Fallopian tube (tissue), 1 donor: ENCODE measurements around a stretch of chr2.

DNA sequence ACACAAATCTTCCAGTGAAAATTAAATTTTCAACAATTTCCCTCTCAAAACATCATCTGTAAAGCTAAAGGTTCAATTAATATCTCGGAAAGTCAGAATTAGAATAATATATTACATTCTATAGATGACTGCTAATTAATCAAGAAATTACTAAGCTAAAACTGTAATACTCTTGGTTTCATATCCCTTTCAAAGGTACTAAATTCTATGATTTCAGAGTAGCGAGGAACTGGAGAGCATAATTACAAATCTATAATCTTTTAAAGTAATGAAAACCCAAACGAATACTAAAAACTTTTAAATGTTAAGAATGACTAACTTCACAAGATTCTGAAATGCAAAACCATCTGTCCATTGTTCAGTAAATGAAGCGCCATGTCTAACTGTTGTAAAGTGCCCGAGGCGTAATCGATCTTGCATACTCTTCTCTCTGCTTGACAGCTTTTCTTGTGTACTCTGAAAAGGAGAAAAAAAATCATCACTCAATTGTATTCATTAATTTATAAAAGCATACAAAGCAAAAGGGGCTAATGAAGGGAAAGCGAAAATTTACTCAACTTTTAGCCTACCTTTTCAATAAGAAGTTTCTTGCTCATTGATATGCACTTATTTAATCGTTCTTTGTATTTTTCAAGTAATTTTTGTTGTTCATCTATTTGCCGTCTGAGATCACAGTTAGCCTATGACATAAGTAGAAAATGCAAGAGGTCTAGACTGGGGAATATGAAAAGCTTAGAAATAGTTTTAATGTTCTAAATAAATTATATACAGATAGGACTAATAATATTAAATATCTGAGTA lies 111.0 kb downstream of the TLK1 start:
- PRO-cap: no peak

DNA sequence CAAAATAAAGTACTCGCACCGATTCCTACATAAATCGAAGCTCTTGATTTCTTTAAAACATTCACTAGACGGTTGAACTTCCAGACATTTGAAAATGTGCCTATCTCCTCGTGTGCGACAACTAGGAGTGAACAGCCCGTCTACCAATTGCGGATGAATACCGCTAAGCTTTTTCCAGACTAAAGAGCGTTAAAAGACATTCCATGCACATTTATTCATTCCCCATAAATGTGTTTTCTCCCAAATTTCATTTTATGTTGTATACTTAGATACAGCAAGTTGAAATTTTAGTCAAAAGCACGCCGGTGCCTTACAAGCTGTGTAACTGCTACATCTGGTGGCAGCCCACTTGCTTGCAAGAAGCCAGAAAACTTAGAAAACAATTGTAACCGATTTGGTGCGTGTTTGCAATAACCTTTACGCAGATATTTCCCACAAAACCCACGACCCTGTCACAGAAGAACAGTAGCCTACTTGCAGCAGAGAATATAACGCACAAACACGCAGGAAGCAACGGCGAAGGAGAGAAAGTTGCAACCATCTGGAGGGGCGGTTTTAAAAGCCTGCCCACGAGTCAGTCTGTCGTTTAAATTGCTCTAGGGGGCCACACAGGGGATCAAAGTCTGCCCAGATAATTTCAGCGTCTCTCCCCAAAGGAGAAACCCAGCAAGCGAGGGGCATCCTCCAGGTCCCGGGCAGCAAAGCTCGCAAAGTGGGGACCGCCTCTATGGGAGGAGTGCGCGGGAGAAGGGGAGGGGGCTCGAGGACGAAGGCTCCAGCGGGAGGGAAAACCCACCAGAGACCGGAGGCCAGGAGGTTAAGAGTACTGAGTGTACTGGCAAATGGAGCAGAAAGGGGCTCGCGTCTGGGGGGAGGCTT lies 1.3 kb downstream of the TLK1 start:
- PRO-cap: unidirectional peak, plus-strand start at position 465 of the sequence; bidirectional peak, plus-strand start at position 798 of the sequence, minus-strand start at position 700 of the sequence

- PRO-cap: no peak
Measured at GRCh38 chr2:171430848-171431550, 2.8 kb downstream of the METTL8 start.

DNA sequence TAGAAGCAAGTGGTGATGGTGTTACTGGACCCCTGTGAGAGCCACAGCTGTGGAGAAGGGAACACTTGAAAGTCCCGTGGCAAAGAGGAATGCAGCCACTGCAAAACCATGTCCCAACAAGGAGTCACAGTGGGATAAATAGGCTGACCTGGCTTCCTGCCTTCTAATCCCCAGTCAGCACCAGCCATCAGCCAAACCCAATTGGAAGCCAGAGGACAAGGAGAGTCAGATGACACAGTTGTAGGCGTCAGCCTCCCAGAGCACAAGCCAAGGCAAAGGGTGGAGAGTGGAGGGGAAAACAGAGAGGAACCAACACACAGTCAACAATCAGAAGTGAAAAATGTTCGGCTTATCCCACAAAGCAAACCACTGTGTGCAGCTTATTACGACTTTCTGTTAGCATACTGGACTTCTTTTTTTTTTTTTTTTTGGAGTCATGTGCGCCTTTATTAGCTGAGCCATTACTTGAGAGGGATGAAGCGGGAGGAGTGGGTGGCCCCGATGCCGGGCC lies 5.4 kb upstream of the CYBRD1 start:
- PRO-cap: no peak

GRCh38 chr2:171521337-171521731 lies 940 bp upstream of the CYBRD1 start:
- PRO-cap: no peak

DNA sequence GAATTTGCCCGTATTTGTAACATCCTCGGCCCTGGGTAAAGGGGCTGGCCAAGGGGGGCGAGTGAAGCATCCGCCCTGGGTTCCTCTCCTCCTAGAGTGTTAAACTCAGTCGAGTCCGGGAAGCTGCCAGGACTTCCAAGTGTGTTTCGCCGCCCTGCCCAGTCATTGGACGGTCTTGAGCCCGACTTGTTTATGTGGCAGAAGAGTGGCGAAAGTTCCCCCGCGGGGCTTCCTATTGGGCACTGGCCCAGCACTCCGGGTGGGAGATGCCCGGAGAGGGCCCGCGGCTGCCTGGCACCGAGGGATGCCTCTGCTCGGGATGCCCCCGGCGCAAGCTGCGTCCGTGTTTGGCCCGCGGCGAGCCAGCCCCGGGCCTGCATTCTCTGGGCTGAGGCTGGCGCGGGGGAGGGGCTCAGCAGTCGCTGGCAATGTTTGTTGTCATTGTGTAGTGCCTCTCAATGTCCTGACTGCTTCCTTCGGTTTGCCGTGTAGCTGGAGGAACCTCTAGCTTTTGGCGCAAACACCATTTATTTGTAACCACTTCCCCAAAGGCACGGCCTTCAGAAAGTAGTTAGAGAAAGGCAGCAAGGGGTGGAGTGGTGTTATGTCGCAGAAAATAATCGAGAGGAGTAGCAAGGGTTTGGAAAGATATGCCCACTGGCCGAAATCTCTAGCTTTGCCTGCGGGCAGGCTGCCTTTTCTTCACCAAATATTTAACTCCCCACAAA lies 1.2 kb downstream of the CYBRD1 start:
- PRO-cap: bidirectional peak, plus-strand start at position 108 of the sequence, minus-strand start at position 93 of the sequence; bidirectional peak, plus-strand start at position 458 of the sequence, minus-strand start at position 385 of the sequence

DNA sequence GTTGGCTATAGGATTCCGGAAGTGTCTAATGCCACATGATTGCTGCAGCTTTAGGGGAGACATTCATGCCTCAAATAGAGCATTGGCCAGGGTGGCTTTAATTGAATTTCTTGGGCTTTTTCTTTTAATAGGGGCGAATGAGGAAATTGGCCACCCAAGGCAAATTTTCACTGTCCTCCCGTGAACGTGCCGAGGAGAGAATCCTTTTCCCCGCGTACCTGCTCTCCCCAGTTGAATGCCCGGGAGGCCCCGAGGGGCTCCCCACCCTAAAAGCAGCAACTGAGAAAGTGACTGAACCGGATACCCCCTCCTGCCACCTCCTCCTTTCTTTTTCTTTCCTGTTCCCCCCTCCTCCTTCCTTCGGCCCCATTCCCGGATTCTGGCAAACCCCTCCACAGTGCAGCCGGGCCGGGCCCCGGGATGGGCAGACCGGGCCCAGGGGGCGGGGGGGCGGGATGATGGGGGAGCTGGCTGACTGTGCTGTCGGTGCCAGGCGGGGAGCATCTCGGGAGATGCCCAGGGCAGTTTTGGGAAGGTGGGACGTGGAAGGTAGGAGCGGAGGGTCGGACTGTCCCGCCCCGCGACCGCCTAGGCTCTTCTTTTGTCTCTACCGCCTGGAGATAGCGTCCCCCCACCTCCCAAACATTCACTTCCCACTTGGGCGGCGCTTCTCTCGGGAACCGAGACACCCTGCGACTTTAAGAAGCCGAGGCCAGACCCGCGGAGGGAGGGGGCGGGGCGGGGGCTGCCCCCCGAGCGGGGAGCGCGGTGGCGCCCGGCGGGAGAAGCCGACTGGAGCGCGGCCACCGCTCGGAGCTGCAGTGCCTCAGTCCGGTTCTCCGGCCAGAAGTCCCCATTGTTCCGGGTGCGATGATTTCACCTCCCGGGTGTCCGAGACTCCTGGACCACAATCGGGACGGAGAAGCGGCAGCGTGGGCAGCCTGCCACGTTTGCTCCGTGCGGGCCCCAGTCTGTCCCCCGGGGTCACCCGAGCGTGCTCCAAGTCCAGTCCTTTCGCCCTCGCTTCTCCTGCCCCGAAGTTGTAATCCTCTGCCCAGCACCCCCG lies 8.2 kb downstream of the DLX2 start:
- PRO-cap: no peak

- PRO-cap: no peak
Measured at GRCh38 chr2:172384525-172385021, 42.8 kb upstream of the ITGA6 start.

DNA sequence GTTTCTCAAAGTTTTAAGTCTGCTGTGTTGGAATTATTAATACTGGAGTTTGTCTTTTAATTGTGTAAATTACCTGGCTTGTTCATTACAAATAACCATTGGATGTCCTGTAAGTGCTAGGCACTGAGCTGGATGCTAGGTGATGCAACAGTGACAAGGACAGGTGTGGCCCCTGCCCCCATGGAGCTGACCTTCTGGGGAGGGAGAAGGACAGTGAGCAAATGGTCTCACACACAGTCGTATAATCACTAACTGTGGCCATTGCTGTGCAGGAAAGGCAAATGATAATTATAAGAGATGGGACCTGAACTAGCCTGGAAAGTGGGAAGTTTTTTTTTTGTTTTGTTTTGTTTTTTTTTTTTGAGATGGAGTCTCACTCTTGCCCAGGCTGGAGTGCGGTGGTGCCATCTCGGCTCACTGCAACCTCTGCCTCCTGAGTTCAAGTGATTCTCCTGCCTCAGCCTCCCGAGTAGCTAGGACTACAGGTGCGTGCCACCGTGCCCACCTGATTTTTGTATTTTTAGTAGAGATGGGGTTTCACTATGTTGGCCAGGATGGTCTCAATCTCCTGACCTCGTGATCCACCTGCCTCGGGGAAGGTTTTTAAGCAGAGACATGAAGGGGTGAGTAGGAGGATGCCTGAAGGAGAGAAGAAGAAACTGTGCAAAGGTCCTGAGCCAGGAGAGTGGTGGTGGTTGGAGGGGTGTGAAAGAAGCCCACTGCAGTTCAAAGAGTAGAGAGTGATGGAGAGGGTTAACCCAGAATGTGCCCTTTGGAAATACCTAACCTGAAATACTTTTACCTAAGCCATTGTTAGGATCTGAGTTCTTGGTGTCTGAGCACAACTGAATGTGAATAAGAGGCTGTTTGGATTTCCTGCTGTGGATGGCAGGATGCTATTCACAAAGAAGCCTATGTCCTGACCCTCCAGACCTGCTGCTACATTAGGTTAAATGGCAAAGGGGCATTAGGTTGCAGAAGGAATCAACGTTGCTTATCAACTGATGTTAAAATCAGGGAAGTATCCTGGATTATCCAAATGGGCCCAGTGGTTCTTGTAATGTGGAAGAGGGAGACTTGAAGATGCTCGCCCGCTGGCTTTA lies 26.7 kb downstream of the ITGA6 start:
- PRO-cap: no peak

DNA sequence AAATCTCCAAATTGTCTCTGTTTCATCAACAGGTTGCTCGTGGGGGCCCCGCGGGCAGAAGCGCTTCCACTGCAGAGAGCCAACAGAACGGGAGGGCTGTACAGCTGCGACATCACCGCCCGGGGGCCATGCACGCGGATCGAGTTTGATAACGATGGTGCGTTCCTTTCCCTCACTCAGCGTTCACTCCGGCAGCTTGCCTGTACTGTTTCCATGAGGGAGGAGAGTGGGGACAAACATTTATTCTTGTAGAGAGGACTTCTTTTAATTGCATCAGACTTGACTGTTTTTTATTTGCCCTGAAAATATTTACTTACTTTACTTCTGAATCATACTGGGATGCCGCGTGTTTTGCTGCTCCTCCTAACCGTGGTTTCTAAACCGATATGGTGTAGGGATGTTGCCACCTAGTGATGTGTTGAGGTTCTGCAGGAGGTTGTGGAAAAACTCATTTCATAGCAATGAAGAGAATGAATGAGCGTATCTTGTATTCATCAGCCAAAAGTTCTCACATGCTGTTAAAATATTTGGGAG lies 38.2 kb downstream of the ITGA6 start:
- PRO-cap: bidirectional peak, plus-strand start at position 325 of the sequence, minus-strand start at position 215 of the sequence

DNA sequence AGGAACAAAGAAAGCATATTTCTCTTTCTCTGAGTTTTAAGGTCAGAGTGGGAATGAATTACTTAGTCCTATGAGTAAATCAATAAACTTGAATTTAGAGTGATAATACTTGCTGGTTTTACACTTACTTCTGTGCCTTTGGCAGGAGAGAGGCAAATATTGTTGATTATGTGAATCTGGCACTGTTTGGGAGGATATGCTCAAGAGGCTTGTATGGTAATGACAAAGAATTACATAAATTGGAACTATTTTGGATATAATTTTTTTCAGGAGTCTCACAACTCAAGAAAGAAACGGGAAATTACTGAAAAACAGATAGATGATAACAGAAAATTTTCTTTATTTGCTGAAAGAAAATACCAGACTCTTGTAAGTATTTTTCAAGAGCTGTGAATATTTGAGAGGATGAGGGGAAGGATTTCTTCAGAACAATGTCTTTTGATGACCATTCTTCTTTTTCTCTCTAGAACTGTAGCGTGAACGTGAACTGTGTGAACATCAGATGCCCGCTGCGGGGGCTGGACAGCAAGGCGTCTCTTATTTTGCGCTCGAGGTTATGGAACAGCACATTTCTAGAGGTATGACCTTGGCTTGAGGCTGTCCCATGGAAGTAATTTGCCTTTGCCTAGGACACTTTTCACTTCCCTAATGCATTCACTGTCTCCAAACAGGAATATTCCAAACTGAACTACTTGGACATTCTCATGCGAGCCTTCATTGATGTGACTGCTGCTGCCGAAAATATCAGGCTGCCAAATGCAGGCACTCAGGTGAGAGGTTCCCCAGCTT lies 63.6 kb downstream of the ITGA6 start:
- PRO-cap: no peak

DNA sequence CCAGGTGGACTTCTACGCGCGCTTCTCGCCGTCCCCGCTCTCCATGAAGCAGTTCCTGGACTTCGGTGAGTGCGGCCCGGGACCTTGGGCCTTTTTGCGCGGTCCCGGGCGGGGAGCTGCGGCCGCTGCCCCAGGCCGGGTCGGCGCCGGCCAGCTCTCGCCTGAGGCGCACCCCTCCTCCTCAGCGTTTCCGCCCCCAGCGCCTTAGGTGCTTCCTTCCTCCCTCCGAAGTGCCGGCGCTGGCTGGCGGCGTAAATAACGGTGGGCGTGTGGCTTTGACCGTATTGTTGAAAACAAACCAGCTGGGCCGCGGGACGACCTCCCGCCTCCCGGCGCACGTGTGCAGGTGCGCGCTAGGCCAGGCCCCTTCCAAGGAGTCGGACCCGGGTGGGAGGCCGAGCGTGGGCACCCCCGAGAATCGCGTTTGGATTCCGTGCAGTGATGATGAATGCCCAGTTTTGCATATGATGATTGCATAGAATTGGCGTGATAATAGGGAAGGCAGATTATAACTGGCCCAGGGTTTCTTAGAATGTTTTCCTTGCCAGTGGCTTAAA lies 470 bp downstream of the PDK1 start:
- PRO-cap: bidirectional peak, plus-strand start at position 216 of the sequence, minus-strand start at position 190 of the sequence

DNA sequence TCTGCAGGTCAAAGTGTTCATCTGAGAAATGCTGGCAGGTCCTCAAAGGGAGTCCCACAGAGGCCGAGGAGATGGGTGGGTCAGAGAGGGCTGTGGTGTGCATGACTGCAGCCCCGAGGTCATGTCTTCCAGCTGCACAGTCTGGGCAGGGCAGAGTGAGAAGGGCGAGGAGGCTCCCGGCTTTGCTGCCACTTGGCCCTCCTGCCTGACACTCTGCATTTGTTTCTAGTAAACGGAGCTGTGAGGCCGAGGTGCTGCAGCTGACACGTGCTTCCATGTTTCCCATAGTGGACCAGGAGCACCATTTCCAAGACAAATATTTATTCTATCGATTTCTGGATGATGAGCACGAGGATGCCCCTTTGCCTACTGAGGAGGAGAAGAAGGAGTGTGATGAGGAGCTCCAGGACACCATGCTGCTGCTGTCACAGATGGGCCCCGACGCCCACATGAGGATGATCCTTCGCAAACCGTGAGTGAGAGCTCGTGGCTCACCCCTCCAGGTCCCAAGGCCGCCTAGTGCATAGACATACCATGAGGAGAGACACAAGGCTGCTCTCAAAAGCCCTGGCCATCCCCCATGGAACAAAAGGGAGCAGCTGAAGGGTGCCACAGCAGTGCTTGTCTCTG lies 108.6 kb upstream of the MAP3K20 start:
- PRO-cap: no peak

- PRO-cap: no peak
Measured at GRCh38 chr2:172967967-172968628, 107.5 kb upstream of the MAP3K20 start.

DNA sequence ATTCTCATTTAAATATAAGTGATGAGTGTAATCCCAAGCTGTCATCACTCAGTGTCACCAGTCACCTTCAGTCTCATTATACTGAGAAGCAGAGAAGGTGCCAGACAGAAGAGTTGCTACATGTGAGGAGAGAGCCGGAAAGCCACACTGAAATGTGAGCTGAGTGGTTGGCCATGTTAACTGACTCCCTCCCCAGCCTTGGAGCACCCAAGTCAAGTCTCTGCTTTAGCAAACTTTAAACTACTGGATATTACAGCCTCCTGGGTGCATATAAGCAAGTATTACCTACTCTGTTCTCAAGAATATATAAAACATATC lies 75.9 kb upstream of the MAP3K20 start:
- PRO-cap: no peak

DNA sequence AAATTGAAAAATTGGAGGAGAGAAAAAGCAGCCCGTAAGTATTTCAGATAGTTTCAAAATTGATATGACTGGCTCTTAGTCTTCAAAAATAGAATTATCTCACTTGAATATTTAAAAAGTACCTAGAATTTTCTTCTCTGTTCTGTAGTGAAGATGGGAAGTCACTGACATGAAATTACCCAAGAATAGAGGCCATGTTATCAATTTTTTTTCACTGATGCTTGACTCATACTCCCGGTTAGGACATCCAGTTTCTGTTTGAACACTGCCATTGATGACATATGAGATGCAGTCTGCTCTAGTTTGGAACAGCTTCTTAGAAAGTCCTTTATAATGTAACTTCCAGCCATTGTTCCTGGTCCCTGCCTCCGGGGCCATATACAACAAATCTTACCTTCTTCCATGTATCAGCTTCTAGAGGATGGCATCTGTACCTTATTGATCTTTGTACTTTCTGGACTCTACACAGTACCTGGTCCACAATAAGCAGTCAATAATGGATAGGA lies 26.1 kb downstream of the MAP3K20 start:
- PRO-cap: no peak

GRCh38 chr2:173192064-173192539 lies 116.5 kb downstream of the MAP3K20 start:
- PRO-cap: bidirectional peak, plus-strand start at chr2:173192304, minus-strand start at chr2:173192199

DNA sequence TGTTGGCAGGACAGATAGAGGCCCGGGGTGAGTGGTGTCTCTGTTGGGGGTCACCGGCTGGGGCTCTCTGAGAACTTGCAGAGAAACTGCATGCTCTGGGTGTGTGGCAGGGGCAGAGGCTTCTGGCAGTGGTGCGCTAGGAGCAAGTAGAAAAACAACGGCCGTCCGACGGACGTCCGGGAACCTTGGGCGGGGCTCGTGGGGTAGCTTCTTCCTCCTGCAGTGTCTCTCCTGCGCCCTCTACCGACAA lies 94.4 kb downstream of the CDCA7 start:
- PRO-cap: unidirectional peak, minus-strand start at position 124 of the sequence

DNA sequence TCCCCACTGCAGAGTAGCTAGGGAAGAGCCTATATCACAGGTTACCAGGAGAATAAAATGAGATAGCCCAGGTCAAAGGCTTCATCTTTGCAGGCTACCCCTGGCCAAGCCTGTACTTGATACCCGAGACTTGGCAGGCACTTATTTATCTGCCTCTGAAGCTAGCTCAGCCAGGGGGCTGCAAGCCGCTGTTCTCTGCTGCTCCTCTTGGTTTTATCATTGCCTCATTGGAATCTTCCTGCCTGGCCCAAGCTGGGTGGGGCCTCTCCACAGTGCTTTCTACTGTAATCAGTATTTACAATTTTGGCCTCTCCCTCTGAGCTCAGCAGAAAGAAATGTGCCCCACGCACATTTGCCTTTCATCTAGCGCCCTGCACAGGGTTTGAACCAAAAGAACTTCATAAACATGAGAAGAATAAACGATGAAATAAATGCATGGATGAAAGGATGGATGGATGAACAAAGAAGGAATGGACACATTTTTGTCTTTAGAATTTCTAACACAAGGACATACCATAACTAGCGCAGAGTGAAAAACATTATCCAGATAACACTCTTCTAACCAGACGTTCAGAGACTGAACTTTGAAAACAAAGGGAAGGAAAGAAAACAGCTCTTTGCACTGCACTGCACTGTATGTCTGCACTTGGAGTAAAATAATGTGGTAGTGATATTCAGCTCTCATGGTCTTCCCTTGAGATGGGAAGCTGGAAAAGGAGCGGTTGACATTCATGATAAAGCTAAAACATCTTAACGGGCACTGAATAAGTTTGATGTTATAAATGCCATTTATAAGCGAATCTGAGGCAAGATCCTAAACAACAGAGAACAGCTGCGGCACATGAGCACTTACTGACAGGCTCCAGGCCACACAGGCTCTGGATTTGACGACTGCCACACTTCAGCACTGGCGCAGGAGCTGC lies 86.7 kb upstream of the SP3 start:
- PRO-cap: unidirectional peak, minus-strand start at position 215 of the sequence

DNA sequence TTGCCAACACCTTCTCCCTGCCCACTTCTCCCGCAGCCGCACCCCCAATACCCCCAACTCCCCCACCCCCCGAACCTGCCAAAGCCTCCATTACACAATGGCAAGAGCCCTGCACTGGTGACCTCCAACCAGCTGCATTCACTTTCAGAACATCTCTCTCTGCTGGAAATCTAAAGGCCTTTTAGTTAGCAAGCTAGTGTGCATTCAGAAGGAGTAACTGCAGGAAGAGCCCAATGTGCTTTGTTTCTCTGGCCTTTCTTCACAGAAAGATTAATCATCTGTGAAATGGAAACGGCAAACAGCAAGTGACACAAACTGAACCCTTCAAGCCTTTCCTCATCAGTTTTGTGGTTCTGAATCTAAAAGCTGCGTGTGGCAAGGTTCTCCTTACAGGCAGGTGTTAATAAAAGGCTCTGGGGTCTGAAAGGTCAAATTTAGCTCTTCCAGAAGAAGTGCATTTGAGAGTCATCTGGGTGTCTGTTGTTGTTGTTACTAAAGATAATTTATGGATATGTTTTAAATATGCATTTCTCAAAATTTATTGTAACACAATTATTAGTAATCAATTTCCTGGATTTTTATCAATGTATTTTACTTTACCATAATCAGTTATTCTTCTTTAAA lies 124.0 kb downstream of the OLA1 start:
- PRO-cap: no peak